Transverse colon (tissue), 4 donors: ENCODE measurements around the gene PER3.

- PRO-cap, result no peak
- RAMPAGE, long total RNA, 4 experiments, result no peak in any of the 4 experiments
Measured at GRCh38 chr1:7267486-7267865, 482.2 kb downstream of the CAMTA1 start.

- PRO-cap, result no peak
- RAMPAGE, long total RNA, 4 experiments, result no peak in any of the 4 experiments
Measured at GRCh38 chr1:7379245-7380179, 391.6 kb upstream of the VAMP3 start.

- PRO-cap, result no peak
- RAMPAGE, long total RNA, 4 experiments, result no peak in any of the 4 experiments
Measured at GRCh38 chr1:7441393-7442030, 329.6 kb upstream of the VAMP3 start.

DNA sequence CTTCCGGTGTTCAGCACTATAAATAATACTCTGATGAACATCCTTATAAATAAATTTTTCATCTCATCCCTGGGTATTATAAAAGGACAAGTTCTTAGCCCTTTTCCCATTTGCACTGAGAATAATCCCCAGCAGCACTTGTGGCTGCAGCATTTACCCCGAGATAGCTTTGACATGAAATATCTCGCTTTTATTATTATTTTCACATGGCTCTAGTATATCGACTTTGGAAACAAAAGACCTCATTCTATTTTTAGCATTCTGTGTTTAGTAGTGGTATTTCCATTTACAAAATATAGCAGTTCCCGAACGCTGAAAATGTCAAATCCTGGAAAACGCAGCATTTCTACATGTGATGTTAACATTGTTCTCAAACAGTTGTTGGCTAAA is 227.8 kb upstream of the VAMP3 start:
- PRO-cap, result no peak
- RAMPAGE, long total RNA, 4 experiments, result no peak in any of the 4 experiments

GRCh38 chr1:7572771-7573183 is 198.3 kb upstream of the VAMP3 start:
- PRO-cap, result no peak
- RAMPAGE, long total RNA, 4 experiments, result no peak in any of the 4 experiments

DNA sequence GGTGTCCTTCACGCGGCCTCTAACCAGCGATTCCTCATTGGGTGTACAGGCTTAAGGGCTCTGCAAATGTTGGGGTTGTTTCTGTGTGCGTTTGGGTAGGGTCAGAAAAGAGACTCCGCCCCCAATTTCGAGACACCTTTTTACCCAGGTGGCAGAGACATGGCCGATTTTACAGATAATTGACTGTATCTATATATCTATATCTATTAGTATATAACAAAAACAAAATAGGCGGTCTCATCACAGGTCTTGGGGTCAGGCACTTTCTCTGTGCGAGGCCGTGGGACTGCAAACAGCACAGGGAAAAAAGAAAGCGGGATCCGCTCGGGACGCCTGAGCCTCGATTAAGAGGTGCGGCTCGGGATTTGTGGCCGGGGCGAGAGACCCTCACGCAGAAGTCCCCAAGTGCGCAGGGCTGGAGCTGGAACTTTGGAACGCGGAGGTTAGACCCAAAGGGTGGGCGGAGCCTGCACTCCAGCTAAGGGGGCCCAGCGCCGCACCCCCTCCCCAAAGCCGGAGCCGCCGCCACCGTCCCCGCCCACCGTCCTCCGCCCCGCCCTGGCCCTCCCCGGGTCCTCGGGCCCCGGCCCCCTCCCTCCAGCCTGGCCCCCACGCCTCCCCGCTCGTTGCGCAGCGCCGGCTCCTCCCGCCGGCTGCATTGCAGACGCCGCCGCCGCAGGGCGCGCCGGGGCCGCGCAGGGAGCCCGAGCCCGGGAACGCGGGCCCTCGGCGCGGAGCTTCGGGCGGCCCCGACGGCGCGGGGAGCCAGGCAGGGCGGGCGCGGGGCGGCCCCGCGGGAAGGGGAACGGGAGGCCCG is 67.4 kb upstream of the VAMP3 start:
- PRO-cap, result no peak
- RAMPAGE, long total RNA, 4 experiments, result no peak in any of the 4 experiments

DNA sequence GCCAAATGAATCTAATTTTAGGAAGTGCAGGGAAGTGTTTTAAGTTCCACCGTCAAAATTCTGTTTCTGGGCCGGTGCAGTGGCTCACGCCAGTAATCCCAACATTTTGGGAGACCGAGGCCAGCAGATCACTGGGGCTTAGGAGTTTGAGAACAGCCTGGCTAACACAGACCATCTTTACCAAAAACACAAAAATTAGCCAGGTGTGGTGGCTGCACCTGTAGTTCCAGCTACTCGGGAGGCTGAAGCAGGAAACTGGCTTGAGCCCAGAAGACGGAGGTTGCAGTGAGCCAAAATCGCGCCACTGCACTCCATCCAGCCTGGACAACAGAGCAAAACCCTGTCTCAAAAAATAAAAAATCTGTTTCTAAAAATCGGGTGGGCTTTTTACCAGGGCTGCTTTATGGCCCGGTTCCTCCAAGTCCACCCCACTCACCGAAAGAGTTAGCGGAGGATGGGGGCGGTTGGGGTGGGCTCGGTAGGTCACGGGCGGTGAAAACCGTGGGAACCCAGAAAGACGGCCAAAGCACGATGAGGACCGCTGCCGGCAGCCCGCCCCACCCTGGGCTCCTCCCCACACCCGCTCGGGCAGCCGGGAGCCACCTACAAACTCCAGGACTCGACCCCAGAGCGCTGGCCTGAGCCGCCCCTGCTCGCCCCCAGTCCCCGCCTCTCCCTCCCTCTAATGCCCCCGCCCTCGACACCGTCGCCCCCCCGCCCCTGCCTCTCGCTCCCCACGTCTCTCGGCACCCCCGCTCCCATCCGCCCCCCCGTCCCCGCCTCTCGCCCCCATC is 929 bp upstream of the PER3 start:
- PRO-cap, result bidirectional peak, plus-strand start at position 524 of the sequence, minus-strand start at position 533 of the sequence; unidirectional peak, minus-strand start at position 564 of the sequence
- RAMPAGE, long total RNA, 4 experiments, result no peak in any of the 4 experiments

- PRO-cap, result bidirectional peak, plus-strand start at chr1:7784205, minus-strand start at chr1:7783869
- RAMPAGE, long total RNA, 4 experiments, result start-site peak on the plus strand in 4 of 4 experiments, at chr1:7784312-7784875 at its widest, 21 to 389 reads per replicate
Measured at GRCh38 chr1:7783911-7784993, at the start of gene PER3. TSS of gene PER3 (plus strand) at chr1:7784291.

DNA sequence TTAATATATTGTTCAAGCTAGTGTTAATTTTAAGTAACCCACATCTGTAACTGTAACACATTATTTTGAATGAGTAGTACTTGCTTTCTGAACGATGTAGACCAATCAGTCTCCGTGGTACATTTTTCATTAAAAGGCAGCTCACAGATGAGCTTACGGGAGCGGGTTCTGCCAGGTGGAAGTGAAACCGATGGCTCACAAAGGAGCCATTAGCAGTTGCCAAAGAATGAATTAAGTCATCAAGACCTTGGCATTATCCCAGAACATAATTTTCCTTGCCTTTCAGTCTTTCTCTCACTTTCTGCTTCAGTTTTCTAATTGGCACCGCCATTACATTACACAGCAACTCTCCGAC is 33.5 kb upstream of the UTS2 start:
- PRO-cap, result no peak
- RAMPAGE, long total RNA, 4 experiments, result no peak in any of the 4 experiments

DNA sequence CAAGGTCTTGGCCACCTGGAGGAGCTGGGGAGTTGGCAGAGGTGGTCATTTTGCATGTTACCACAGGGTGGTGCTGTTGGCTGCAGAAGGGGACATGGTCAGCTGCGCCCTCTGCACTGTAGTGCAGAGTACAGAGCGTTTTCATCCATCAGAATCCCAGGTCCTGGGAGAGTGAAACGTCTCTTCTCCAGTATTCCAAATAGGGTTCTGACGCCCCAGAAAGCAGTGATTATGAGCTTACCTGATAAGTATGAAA is 13.8 kb downstream of the PARK7 start:
- PRO-cap, result no peak
- RAMPAGE, long total RNA, 4 experiments, result no peak in any of the 4 experiments

DNA sequence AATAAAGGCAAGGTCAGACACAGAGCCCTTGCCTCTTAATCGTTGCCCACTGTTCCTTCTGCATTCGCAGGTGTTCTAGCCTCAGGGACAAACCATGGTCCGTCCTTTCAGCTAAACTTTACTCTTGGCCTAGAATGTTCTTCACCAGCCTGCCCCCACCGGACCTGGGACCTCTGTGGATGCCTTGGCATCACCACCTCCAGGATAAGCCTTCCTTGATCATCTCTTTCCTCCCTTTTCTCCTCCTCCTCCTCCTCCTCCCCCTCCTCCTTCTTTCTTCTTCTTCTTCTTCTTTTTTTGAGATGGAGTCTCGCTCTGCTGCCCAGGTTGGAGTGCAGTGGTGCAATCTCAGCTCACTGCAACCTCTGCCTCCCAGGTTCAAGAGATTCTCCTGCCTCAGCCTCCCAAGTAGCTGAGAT is 40.3 kb upstream of the ERRFI1 start:
- PRO-cap, result no peak
- RAMPAGE, long total RNA, 4 experiments, result no peak in any of the 4 experiments

GRCh38 chr1:8092719-8093260 is 66.7 kb upstream of the ERRFI1 start:
- PRO-cap, result unidirectional peak, minus-strand start at chr1:8092837
- RAMPAGE, long total RNA, 4 experiments, result no peak in any of the 4 experiments

DNA sequence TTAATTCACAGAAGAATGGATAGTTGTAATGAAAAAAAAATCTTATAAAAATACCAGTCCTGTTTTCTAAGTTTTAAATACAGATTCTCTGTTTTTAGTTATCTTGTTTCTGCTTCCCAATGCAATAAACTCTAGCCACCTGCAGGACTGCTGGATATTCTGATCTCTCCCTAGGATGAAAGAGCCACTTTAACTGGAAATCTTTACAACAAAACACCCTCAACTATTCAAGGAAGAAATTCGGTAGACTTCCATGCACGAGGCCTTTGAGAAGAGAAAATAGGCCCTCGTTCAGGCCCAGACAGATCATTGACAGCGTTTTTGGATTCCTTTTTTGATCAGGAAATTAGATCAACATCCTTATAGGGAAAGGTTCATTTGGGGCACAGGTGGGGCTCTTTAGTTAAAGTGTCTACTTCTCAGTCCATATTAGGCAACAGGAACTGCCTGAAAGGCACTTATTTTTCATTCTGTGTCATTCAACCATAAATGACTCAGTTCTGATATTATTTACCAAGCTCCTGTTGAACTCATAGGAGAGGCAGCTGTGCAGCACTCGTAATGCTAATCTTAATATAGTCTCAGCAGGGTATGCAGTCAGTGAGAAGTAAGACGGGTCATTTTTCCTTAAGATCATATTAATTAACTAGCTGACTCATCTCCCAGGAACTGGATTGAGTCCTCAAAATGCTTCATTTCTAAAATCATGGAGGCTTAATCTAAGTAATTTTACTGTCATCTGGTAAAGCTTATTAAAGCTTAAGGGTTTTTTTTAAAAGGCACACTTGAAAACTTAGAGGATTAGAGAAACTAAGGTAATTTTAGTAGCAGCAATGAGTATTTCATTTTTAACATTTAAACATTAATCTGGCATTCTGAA is 71.2 kb upstream of the ERRFI1 start:
- PRO-cap, result bidirectional peak, plus-strand start at position 533 of the sequence, minus-strand start at position 336 of the sequence
- RAMPAGE, long total RNA, 4 experiments, result no peak in any of the 4 experiments

DNA sequence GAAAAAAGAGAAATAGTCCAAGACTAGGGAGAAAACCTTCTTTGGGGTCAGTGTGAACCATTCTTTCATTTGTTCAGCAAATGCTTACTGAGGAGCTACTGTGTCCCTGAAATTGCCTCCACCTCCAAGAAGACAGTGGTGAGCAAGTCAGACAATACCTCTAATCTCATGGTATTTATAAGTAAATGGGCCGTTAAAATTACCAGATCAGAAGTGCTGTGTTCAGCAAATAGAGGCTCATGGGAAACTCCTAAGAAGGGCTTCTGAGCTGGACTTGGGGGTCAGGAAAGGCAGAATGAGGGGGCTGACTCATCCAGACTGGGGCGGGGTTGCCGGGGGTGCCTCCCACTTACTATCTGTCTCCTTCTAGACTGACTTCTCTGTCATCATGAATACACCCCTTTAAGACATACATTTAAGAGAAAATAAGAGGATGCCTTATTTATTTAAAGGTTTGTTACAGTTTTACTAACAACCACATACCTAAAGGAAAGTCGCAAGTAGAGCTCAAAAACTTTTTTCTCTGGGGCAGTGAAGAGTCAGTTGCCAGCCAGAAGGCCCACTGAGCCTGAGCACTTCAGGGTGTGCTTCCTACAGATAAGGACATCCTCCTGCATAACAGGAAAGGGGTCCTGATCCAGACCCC is 96.0 kb upstream of the ERRFI1 start:
- PRO-cap, result no peak
- RAMPAGE, long total RNA, 4 experiments, result no peak in any of the 4 experiments

GRCh38 chr1:8133305-8133670 is 107.2 kb upstream of the ERRFI1 start:
- PRO-cap, result no peak
- RAMPAGE, long total RNA, 4 experiments, result no peak in any of the 4 experiments

- PRO-cap, result no peak
- RAMPAGE, long total RNA, 4 experiments, result no peak in any of the 4 experiments
Measured at GRCh38 chr1:8184226-8184651, 133.7 kb upstream of the SLC45A1 start.

DNA sequence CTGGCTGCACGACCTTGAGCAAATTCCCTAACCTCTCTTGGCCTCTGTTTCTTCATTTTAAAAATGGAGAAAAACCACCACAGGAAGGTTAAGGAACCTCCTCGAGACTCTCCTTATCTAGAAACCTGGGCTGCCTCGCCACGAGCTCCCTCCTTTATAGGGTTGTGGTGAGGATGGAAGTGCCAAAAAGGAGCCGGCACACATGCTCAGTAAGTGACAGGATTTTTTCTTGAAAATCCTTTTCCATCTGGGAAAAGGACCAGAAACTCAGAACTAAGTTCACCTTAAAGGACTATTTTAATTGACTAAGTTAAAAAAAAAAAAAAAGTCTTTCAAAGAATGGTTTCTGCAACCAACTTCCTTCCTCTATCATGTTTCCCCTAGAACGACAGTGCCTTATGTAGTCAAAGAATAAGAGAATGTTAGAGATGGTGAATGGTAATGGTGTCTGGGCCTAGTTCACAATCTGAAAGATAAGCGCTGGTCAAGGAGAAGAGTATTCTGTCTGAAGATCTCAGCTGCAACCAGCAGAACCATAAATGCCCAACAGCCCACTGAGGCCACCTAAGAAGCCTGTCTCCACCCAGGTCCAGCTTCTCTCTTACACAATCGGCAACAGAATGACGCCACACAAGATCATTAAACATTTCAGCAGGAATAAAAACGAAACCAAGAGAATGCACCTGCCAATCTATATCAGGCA is 64.9 kb downstream of the SLC45A1 start:
- PRO-cap, result no peak
- RAMPAGE, long total RNA, 4 experiments, result start-site peak on the minus strand in 1 of 4 experiments, centred at position 174 of the sequence, 5 reads per replicate

DNA sequence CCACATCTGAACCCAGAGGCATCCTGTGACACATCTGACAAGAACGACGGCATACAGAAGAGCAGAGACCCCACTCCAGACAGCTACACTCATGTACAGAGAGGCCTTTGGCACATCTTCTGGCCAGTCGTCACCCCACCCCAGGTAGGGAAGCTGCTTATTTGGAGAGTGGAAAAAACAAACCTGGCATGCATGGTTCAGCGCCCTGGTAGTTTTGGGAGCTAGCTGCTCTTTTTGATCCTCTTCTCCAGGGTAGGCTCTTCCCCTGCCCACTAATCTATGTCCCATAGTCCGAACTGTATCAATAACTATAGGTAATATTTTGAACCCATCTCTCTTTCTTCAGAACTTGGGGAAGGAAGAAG is 72.2 kb downstream of the SLC45A1 start:
- PRO-cap, result no peak
- RAMPAGE, long total RNA, 4 experiments, result no peak in any of the 4 experiments

DNA sequence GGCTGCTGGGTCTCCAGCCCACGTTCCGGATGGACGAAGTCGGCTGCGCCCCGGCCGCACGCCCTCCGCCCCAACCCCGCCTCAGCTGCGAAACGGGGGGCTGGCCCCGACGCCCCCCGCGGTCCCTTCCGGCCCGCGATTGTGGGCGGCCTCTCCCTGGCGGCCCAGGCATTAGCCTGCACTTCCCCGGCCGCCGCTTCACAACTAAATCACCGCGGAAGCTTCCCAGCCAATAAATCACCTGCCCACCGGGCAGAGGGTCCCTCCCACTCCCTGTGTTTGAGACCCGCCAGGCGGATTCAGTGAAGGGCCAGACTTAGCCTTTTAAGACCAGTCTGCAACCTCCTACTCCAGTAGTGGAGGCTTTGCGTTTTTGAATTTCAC is 106.1 kb downstream of the SLC45A1 start:
- PRO-cap, result bidirectional peak, plus-strand start at position 181 of the sequence, minus-strand start at position 206 of the sequence; bidirectional peak, plus-strand start outside the sequence, minus-strand start at position 358 of the sequence
- RAMPAGE, long total RNA, 4 experiments, result start-site peak on the minus strand in 2 of 4 experiments, centred at positions 116 to 360 of the sequence, 7 to 47 reads per replicate

DNA sequence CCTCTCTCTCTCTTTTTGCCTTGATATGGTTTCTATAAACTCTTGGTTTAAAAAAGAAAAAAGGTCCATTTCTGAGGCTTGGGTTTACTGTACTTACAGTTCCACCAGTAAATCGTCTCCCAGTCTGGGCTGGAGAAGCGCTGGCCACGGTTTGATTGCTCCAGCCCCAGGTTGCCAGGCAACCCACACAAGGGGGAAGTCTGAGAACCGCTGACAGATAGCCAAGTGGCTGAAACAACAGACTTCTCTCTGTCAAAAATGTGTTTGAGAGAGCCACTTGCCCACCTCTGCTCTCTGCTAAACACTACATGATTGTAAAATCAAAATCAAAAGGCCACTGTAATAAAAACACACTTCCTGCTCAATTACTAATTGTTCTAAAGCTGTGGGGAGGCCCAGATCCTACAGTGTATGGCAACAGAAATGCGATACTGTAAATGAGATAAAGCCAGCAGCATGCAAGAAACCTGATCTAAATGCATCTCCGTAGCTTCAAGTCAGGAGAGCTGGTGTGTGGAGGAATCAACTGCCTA is 121.1 kb downstream of the SLC45A1 start:
- PRO-cap, result no peak
- RAMPAGE, long total RNA, 4 experiments, result start-site peak on the minus strand in 1 of 4 experiments, centred at position 182 of the sequence, 8 reads per replicate